ENCODE measurements around the genes PWWP2A and C1QTNF2.

GRCh38 chr5:159101833-159102124 is 2.1 kb upstream of the EBF1 start:
- PRO-cap, 2 experiments = peak in 1 of 2 experiments; most common minus-strand start chr5:159101950 (in 1)
- RAMPAGE, long total RNA, 5 experiments = no peak in any of the 5 experiments

GRCh38 chr5:159102248-159102892 is 2.7 kb upstream of the EBF1 start:
- PRO-cap, 2 experiments = no peak in any of the 2 experiments
- RAMPAGE, long total RNA, 5 experiments = no peak in any of the 5 experiments

- PRO-cap, 2 experiments = no peak in any of the 2 experiments
- RAMPAGE, long total RNA, 5 experiments = no peak in any of the 5 experiments
Observed at GRCh38 chr5:159102893-159103144, 3.1 kb upstream of the EBF1 start.

GRCh38 chr5:159104295-159104824 is 4.6 kb upstream of the EBF1 start:
- PRO-cap, 2 experiments = no peak in any of the 2 experiments
- RAMPAGE, long total RNA, 5 experiments = no peak in any of the 5 experiments

DNA sequence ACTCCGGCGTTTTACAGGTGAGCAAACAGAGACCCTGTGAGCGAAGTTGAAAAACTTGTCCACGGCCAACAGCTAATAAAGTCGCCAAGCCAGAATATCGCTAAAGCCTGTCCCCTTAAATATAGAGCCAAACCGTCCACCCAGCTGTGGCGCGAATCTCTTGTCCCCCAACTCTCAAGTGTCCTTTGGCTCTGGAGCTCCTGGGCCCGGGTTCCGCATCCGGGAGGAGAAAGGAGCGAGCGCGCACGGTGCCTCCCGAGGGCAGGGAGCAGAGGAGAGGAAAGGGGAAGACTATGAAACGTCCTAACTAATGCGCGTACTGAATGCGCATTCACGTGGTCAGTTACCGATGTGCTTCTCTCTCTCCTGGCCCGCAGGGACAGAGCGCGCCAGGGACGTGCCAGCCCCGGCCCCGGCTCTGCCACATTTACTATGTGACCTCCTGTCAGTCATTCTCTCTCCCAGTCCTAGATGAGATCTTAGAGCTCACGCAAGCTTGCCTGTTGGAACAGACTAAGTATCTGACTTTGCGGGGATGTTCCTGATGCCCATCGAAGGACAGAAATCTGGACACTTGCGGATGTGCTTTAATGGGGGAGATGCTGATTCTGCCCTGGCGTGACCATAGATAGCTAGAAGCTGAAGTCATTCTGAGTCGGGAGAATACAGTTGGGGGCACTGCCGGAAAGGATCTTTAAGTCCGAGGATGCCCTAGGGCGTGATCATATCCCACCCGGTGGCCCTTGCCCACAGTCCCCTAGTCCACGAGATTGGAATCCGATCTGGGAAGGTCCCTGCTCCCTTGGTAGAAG is 5.6 kb upstream of the EBF1 start:
- PRO-cap, 2 experiments = no peak in any of the 2 experiments
- RAMPAGE, long total RNA, 5 experiments = no peak in any of the 5 experiments

- PRO-cap, 2 experiments = no peak in any of the 2 experiments
- RAMPAGE, long total RNA, 5 experiments = no peak in any of the 5 experiments
Observed at GRCh38 chr5:159181630-159182299, 27.6 kb downstream of the RNF145 start.

DNA sequence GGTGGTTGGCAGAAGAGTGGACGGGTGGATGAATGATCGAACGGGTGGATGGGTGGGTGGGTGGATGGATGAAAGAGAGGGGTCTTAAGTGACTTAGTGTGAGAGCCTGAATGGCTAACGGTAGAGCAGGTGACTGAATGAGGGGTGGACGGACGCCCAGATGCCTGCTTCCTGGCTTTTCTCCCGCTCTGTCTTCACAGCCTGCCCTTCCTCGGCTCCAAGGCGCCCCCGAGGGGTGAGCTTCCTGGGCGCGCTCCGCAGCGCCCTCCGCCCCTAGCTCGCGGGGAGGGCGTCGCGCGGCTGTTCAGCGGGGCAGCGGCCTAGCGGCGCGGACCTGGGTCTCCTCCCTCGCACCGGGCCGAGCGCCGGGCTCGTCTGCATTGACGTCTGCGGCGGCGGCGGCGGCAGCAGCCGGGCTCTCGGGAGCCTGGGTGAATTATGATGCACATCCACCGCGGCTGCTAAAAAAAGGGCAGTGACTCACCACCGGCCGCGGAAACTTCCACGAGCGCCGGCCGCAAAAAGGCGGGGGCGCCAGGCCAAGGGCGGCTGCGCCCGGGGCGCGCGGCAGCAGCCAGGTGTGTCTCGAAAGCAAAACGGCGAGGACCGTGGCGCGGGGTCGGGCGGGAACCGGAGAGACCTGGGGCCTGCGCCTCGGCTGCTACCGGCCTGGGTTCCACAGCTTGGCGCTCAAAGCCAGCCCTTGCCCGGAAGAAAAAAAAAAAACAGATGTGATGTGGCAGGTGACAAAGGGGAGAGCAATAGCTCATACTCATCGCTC is 143.1 kb upstream of the ADRA1B start:
- PRO-cap, 2 experiments = peak in 2 of 2 experiments; most common plus-strand start position 520 of the sequence (in 1); most common minus-strand start position 377 of the sequence (in 2)
- RAMPAGE, long total RNA, 5 experiments = no peak in any of the 5 experiments

- PRO-cap, 2 experiments = no peak in any of the 2 experiments
- RAMPAGE, long total RNA, 5 experiments = no peak in any of the 5 experiments
Observed at GRCh38 chr5:159781602-159781916, 134.7 kb upstream of the ADRA1B start.

GRCh38 chr5:159877733-159878672 is 38.3 kb upstream of the ADRA1B start:
- PRO-cap, 2 experiments = peak in 1 of 2 experiments; most common minus-strand start chr5:159878339 (in 1)
- RAMPAGE, long total RNA, 5 experiments = no peak in any of the 5 experiments

DNA sequence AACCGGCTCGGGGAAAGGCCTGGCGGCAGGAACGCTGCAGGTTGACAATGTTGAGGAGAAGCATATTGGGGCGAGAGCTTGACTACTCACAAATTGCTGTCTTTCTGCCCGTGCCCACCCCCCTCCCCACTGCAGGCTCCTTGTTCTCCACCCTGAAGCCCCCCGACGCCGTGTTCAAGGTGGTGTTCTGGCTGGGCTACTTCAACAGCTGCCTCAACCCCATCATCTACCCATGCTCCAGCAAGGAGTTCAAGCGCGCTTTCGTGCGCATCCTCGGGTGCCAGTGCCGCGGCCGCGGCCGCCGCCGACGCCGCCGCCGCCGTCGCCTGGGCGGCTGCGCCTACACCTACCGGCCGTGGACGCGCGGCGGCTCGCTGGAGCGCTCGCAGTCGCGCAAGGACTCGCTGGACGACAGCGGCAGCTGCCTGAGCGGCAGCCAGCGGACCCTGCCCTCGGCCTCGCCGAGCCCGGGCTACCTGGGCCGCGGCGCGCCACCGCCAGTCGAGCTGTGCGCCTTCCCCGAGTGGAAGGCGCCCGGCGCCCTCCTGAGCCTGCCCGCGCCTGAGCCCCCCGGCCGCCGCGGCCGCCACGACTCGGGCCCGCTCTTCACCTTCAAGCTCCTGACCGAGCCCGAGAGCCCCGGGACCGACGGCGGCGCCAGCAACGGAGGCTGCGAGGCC is 37.1 kb upstream of the TTC1 start:
- PRO-cap, 2 experiments = peak in 1 of 2 experiments; most common plus-strand start position 386 of the sequence (in 1)
- RAMPAGE, long total RNA, 5 experiments = no peak in any of the 5 experiments

DNA sequence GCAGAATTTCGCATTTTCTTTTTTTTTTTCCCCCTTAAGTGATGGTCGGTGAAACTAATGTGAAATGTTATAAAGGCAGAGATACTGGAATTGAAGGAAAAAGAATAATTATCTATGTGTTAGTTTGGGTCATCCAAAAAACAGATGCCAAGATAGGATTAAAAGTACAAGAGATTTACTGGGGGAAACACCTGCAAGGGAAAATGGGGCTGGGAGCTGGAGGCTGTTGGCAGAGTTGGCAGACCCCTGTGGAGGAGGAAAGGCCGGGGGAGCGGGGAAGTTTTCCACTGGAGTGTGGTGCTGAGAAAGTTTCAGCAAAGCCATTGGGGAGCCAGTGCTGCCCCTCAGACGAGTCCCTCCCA is 52.7 kb downstream of the TTC1 start:
- PRO-cap, 2 experiments = no peak in any of the 2 experiments
- RAMPAGE, long total RNA, 5 experiments = no peak in any of the 5 experiments

DNA sequence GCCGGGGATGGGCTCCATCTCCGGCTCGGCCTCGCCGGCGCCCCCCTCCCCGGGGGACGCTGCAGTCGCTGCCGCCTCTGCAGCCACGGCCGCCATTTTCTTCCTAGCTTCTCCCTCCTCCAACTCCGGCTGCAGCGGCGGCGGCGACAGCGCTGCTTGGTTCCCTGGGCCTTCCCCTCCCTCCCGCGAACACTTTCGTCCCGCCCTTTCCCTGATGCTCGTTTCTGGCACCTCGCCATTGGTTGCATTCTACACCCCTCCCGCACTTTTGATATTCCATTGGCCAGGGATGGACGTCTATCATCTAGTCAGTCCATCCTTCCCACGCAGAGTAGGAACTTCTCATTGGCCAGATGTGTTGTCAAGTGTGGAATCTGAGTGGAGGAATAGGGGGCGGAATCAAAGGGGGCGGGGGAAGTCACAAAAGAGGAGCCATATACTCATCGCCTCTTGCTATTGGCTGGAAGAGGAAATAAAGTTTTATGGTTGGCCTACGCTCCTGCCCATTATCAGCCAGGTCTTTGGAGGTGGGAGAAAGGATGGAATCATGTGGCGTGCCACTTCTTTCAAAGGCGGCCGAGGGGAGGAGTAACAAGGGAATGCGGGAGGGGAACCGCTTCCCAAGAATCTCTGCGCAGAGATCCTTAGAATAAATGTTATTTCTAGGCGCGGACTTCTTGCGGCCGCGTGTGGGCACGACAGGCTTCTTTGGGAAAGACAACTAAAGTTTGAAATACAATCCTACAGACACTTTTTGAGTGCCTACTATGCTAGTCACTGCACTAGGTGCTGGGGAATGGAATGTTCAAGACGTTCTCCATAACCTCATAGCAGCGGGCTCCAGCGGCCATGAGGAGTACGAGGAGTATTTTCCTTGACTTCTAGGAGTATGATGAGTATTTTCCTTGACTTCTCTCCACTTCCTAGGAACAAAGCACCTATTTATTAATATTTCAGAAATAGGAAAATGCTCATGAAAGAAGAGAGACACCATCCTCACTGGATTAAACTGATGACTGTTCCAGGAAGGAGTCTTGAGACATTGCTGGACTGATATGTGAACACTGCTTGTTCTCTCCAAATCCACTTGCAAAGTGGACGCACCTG is at the start of gene PWWP2A:
Gene PWWP2A, minus strand, starts transcription at position 158 of the 1,107 bp plus-strand sequence.
- PRO-cap, 2 experiments = peak in 2 of 2 experiments; most common plus-strand start position 569 of the sequence (in 1); most common minus-strand start position 131 of the sequence (in 1)
- RAMPAGE, long total RNA, 5 experiments = no peak in any of the 5 experiments

GRCh38 chr5:160370503-160370803 is at the start of gene C1QTNF2:
TSS of gene C1QTNF2 (minus strand) at chr5:160370626.
- PRO-cap, 2 experiments = peak in 1 of 2 experiments; most common plus-strand start chr5:160370730 (in 1); most common minus-strand start chr5:160370626 (in 1)
- RAMPAGE, long total RNA, 5 experiments = start-site peak on the minus strand in 3 of 5 experiments, at chr5:160370598-160370670 at its widest, 12 to 25 reads per replicate

DNA sequence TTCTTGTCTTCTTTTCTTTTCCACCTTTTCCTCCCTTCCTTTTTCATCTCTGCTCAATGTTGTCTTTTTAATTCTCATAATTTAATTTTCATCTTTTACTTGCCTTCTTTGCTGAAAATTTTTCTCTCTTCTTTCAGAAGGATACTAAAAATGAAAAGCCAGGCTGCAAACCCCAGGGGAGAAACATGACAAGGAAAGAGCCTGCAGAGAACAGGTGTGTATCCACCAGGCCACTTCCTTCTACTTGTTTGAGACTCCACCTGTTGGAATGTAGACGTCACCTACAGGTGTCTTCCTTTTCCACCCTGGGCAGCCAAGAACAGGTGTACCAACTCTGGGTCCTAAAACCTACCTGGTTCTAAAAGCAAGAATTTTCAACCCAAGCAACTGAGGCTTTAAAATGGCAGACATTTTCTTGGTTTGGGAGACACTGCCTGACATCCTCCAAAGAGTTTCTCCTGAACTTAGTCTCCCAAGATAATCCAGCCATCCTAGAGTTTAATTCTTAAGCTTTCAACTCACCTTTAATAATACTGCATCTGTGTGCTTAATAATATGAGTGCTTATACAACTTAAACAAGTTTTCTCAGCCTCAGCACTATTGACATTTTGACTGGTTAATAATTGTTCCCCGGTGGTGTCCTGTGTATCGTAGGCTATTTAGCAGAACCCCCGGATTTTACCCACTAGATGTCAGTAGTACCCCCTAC is 166.7 kb downstream of the ATP10B start:
- PRO-cap, 2 experiments = no peak in any of the 2 experiments
- RAMPAGE, long total RNA, 5 experiments = no peak in any of the 5 experiments

- PRO-cap, 2 experiments = no peak in any of the 2 experiments
- RAMPAGE, long total RNA, 5 experiments = no peak in any of the 5 experiments
Observed at GRCh38 chr5:162272474-162272769, 204.8 kb downstream of the GABRG2 start.

GRCh38 chr5:163443817-163444818 is 6.7 kb downstream of the CCNG1 start:
- PRO-cap, 2 experiments = no peak in any of the 2 experiments
- RAMPAGE, long total RNA, 5 experiments = no peak in any of the 5 experiments

DNA sequence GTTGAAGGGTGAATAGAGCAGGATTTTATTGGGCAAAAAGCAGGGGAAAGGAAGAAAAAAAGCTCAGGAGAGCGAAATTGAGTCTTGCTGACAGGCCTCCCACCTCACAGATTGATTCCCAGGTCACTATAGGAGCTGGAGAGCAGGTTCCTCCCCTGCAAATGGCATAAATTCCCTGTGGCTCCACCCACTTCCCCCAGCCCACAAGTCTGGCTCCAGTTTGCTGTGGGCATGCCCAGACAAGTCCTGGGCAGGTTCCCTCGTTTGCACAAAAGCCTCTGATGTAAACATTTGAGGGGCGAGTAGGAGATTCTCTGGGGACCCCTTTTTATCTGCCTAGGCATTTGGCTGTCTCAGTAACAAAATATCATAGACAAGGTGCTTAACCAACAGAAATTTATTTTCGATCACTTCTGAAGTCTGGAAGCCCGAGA is 614.4 kb downstream of the MAT2B start:
- PRO-cap, 2 experiments = no peak in any of the 2 experiments
- RAMPAGE, long total RNA, 5 experiments = no peak in any of the 5 experiments

DNA sequence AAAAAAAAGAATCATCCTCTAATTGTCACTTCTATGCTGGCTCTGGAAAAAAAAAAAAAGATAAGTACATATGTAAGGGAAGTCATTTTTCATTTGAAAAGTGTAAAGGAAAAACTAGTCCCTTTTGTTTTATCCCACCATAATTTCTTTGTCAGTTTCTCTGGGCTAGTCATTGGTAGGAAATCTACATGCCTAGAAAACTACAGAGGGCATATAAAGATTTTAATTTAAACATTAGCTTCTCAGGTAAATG is 894.5 kb upstream of the TENM2 start:
- PRO-cap, 2 experiments = peak in 1 of 2 experiments; most common minus-strand start position 56 of the sequence (in 1)
- RAMPAGE, long total RNA, 5 experiments = no peak in any of the 5 experiments

DNA sequence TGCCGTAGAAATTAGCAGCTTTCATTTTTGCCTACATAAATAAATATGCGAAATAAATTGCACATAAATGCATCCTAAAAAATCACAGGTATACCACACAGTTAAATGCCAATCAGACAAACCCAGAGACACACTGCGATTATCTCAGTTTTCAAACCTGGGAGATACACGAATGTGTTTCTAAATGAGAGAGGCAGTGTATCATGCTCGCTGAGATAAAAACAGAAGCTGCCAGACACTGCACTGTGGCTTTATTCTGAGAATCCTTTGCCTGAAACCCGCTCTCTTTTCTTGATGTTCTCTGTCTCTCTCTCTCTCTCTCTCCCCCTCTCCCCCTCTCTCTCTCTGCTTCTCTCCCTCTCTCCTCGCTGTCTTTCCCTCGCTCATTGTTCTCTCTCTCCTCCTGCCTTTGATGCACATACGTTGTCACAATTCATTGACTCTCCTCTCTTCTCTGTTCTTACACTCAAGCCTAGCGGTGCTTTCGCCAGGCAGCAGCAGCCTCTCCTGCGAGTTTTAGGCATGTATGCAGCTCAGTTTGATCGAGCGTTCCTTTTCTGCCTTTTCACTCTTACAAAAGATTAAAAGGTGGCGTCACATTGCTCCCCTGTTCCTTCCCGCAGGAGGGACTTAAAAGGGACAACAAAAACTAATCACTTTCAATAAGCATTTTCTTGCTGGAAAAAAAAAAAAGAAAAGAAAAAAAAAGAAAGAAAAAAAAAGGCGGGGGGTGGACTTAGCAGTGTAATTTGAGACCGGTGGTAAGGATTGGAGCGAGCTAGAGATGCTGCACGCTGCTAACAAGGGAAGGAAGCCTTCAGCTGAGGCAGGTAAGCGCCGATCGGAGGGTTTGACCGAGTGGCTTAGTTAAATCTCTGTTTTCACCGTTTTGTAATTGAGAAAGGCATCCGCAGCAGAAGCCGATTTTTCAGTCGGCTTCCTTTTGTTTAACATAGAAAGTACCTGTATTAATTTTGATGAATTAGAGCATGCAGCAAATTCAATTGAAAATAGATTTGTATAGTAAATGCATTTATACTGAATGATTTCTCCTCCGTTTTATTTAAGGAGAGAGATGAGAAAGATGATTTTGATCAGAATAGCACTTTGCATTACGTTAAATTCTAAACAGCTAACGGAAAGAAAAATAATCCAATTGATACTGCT is 594.8 kb downstream of the TENM2 start:
- PRO-cap, 2 experiments = peak in 2 of 2 experiments; most common plus-strand start position 781 of the sequence (in 1)
- RAMPAGE, long total RNA, 5 experiments = start-site peak on the plus strand in 1 of 5 experiments, centred at positions 489 to 791 of the sequence, 23 to 32 reads per replicate

DNA sequence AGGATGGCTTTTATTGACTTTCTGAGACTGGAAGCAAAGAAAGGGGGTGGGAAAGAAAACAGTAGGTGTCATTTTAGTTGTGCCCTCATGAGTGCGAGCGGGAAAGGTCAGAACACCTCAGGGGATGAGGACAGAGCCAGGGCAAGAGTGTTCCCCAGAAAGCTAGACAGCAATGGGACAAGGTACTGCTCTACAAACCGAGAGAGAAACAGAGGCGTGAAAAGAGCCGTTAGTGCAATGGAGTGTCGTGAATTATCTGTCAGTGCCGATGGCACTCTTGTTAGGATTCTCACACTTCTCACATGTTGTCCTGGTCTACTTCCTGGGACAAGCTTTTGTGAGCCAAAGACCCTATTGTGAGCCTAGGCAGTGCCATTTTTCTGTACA is 356.5 kb upstream of the WWC1 start:
- PRO-cap, 2 experiments = no peak in any of the 2 experiments
- RAMPAGE, long total RNA, 5 experiments = no peak in any of the 5 experiments